SK-N-MC (cell line): ENCODE measurements around a stretch of chr18.

DNA sequence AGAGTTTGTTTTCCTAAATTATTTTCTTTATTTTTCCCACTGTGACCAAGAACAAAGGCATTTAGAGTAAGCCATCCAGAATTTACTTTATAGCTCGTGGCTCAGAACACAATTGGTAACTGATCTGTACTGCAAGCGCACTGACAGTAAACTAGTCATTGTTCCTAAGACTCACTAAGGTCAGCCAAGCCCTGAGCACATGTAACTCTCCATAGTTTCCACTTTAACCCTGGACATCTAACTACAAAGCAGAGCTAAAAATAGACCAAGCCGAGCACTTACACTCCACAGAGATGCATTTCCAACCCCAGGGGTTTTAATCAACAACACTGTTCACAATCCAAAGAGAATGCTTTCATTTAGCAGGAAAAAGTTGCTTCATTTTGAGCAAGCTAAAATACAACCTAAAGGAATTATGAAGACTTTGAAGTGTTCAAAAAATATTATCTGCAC, 8.1 kb downstream of the MYOM1 start:
- RRBS, result no CpG with 5 or more reads among the region's 3 CpGs

GRCh38 chr18:3214556-3215253, 5.1 kb downstream of the MYOM1 start:
- RRBS, result no CpG with 5 or more reads among the region's 43 CpGs

DNA sequence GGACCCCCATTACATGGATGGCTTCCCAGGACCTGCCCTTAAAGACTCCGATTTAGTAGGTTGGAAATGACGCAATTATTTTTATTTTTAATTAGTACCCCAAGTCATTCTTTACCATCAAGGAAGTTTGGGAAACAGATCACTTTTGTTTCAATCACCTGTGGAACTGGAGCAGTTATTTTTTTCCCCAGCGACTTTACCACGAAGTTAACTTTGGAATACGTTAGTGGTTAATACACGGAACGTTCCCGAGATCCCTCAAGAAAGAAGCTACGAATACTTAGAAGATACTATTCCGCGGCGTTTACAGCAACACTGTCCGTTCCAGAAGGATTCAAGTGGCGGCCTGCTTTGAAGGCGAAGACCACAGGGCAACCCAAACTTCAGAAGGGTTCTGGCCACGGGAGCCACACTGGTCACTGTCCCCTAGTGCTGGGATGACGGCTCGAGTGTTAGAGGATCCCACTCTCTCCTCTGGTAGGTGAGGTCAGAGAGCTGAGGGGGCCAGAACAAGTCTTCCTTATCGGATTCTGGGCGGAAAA, 1.2 kb upstream of the MYL12A start:
- RRBS, result no CpG with 5 or more reads among the region's 20 CpGs

DNA sequence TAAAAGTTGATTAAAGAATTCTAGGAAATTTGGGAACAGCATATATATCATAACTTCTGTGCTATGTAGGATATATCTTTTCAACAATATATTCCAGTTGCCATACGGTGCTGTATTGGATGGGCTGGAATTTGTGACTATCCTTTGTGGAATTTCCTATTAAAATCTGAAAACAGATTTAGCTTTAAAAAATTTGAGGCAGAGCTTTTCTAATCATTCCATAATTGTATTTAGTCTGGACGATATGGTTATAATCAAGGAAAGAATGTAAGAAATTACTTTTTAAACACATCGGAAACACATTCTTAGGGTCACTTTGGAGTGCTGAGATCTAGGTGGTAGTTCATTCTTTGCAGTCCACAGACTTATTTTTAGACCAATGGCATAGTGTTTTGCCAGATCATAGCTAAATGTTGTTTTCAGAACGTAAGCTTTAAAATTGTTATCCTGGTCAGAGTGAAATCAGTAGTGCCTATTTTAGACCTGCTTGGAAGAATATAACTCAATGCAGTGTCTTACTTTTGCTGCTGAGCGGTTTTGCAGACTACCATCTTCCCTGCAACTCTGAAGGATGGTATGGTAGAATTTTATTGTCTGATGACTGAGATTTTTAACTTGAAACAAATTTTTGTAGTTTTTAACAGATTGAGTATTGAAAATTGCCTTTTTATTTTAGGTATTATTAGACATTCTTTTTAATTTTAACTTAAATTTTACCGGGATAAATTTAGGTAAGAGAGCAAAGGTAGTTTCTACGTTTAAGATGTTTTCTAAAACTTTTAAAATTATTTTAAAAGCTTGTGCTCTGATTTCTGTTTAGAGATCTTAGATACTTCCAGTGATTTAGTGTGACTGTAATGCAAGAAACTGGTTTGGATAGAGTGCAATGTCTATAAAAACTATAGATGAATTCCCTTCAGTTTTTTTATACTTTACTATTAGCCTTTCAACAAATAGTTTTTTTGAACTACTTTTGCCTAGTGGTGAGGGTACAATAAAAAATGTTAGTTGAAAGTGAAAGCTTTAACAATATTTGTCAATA, 4.5 kb downstream of the MYL12A start:
- RRBS, result no CpG with 5 or more reads among the region's 7 CpGs

DNA sequence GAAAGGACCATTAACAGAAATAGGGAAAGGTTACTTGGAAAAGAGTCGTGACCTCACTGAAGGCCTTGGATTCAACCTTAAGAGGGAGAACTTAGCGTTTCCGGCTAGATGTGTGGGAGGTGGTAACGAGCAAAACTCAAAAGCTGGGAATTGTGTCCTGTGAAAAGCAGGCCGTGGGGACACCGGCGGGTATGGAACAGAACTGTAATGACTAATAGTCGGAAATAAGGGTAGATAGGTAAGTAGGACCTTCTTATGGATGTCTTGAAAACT, 904 bp downstream of the MYL12B start:
- RRBS, result 2% methylated on average over 4 of the region's 8 CpGs

DNA sequence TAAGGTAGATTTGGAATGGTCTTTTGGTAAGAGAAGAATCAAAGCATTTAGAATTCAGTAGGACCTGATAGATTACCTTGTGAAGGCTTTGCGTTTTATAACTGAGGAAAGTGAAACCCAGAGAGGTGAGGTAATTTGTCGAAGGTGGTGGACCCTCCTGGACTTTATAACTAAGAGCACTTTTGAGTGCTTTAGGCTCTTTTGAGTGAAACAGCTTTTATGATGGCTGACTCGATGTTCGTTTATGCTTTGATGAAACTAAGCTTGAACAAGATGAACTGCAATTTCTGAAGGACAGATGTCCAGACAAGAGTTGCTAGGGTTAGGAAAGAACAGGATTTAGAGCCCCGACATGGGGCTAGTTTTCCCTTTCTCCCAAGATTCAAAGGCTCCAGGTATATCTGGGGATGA, 1.4 kb downstream of the MYL12B start:
- RRBS, result no CpG with 5 or more reads among the region's 5 CpGs

DNA sequence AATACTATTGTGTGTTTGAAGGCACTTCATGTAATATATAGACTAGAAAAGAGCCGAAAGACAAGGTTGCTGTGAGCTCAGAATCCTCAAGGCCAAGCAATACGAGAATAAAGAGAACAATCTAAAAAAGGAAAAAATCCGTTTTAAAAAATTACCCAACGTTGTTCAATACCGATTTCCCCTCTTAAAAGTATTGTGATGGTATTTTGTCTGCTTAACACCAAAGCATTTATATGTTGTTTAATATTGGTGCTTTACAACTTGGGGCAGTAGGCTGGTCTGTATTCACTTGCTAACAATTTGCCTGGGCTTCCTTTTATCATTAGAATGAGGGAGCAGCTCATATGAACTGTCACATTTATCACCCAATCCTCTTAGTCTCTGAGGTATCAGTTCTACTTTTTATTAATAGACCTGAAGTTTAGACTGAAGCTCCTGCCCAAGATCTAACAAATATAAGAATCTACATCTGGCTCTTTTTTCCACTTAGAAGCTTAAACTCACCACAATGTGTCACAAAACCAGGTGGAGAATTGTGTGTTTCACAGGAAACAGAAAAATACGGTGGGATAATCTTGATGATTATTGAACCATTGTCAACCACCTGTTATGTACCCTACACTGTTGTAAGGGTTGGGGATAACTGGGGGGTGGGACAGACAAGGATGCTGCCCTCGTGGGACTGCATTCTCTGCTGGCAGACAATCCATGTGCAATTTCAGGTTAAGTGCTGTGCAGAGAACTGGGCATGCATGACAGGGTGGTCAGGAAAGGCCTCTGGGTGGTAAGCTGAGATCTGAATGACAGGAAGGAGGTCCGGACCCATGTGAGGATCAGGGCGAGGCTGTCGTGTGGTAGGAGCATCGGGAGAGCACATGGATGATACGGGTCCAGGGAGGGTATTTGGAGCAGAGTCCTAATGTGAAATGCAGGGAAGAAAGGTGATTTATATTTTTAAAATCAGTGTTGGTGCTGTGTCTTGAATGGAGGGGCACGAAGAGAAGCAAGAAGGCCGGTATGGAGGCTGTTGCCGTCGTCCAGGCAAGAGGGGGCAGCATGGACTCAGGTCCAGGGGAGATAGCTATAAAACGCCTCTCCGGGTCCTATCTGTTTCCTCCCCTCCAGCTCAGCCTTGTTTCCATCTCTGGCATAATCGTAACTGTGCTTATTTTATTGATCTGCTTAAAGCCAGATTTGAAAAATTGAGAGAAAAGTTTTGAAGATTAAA, 17.4 kb downstream of the MYL12B start:
- RRBS, result no CpG with 5 or more reads among the region's 19 CpGs

- RRBS, result 95% methylated on average over 15 of the region's 39 CpGs
These were observed 89.5 kb upstream of the TGIF1 start for GRCh38 chr18:3360301-3361069.

DNA sequence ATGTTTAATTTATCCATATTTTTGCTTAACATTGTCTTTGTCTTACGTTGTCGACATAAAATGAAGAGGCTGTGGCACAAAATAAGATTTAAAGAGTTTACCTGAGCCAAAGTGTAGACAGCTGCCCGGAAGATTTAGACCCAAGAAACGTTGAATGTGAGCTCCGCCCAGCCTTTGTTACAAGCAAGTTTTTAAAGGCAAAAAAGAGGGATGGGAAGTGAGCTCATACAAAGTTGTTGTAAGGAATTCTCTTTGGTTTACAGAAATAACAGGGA, 66.8 kb upstream of the TGIF1 start:
- RRBS, result no CpG with 5 or more reads among the region's 5 CpGs

DNA sequence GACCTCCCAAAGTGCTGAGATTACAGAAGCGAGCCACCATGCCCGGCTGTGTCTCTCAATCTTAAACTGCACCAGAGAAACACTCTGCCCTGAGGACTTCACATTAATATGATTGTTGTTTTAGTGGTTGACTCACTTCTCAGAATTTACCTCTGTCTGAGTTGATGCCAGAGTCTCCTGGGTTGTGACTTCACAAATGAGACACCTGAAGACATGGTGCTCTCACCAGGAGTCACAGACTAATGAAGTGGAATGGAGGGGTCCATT, 61.0 kb upstream of the TGIF1 start:
- RRBS, result no CpG with 5 or more reads among the region's 2 CpGs

DNA sequence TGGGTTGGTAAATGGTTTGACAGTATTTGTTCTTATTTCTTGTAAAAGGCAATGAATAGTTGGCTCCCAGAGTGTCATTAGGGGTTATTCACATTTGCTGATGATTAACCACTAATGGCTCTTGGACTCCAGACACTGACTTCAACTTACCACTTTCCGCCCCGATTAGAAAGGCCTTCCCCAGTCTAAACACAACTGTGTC, 9.6 kb upstream of the TGIF1 start:
- RRBS, result no CpG with 5 or more reads among the region's 2 CpGs

GRCh38 chr18:3451122-3451378, 1.1 kb downstream of the TGIF1 start:
- RRBS, result no CpG with 5 or more reads among the region's 7 CpGs

GRCh38 chr18:3602848-3603299, 152.9 kb downstream of the TGIF1 start:
- RRBS, result no CpG with 5 or more reads among the region's 11 CpGs

GRCh38 chr18:3603405-3604412, 153.7 kb downstream of the TGIF1 start:
- RRBS, result no CpG with 5 or more reads among the region's 14 CpGs

DNA sequence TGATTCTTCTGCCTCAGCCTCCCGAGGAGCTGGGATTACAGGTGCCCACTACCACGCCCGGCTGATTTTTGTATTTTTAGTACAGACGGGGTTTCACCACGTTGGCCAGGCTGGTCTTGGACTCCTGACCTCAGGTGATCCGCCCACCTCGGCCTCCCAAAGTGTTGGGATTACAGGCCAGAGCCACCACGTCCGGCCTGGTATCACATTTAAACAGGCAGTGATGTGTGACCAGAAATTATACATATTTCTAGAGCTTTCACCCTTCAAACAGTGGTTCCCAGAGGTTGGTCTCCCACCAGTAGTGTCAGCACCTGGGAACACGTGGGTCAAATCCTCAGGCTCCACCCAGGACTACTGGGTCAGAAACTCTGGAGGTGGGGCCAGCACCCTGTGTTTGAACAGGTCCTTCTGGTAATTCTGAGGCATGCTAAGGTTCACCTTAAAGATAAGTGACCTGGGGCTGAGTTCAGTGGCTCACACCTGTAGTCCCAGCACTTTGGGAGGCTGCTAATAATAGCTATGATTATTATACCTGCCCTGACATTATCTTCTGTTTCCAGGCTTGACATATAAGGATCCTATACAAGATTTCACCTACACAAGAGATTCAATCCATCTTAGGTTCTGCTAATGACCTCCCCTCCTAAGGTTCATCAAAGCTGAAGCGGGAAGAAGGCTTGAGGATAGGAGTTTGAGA, 170.8 kb downstream of the TGIF1 start:
- RRBS, result no CpG with 5 or more reads among the region's 11 CpGs

GRCh38 chr18:3654509-3655151, 204.7 kb downstream of the TGIF1 start:
- RRBS, result no CpG with 5 or more reads among the region's 9 CpGs

GRCh38 chr18:3660737-3661713, 211.1 kb downstream of the TGIF1 start:
- RRBS, result no CpG with 5 or more reads among the region's 7 CpGs

- RRBS, result 100% methylated on average over 2 of the region's 16 CpGs
These were observed 215.8 kb downstream of the TGIF1 start for GRCh38 chr18:3665625-3666264.

DNA sequence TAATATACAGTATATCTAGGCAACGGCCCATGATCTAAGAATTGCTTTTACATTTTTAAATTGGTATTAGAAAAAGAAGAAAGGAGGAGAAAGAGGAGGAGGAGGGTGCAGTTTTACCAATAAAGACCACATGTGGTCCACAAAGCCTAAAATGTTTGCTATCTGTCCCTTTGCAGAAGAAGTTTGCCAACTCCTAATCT, 175.2 kb upstream of the DLGAP1 start:
- RRBS, result no CpG with 5 or more reads among the region's 1 CpG

- RRBS, result no CpG with 5 or more reads among the region's 5 CpGs
These were observed 1.5 kb downstream of the ZBTB14 start for GRCh38 chr18:5294067-5294443.